Measurements from ENCODE around the gene ADGRD2.

DNA sequence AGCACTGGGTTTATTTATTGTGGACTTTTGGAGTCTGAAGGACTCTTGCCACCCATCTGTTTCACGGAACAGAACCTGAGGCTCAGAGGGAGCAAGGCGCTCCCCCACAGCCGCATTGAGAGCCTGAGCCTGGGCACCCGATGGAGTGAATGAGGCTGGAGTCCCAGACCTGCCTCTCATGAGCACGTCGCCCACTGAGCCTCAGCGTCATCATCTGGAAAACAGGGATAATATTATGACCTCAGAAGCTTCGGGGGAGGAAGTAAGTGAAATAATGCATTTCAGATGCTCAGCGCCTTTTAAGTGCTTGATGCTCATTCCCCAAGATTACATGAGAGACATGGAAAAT, 5.5 kb downstream of the NEK6 start:
- RRBS, result no CpG with 5 or more reads among the region's 9 CpGs

- RRBS, result 2% methylated on average over 9 of the region's 21 CpGs
Observed at GRCh38 chr9:124267035-124268099, 9.6 kb downstream of the NEK6 start.

GRCh38 chr9:124450034-124450688, at the start of gene ADGRD2:
ADGRD2 (plus strand) TSS chr9:124450451.
- RRBS, result 18% methylated on average over 13 of the region's 38 CpGs

- RRBS, result 77% methylated on average over 2 of the region's 12 CpGs
Observed at GRCh38 chr9:124506383-124506952, 731 bp downstream of the NR5A1 start.

- RRBS, result no CpG with 5 or more reads among the region's 2 CpGs
Observed at GRCh38 chr9:124609832-124610389, 102.7 kb upstream of the NR5A1 start.

DNA sequence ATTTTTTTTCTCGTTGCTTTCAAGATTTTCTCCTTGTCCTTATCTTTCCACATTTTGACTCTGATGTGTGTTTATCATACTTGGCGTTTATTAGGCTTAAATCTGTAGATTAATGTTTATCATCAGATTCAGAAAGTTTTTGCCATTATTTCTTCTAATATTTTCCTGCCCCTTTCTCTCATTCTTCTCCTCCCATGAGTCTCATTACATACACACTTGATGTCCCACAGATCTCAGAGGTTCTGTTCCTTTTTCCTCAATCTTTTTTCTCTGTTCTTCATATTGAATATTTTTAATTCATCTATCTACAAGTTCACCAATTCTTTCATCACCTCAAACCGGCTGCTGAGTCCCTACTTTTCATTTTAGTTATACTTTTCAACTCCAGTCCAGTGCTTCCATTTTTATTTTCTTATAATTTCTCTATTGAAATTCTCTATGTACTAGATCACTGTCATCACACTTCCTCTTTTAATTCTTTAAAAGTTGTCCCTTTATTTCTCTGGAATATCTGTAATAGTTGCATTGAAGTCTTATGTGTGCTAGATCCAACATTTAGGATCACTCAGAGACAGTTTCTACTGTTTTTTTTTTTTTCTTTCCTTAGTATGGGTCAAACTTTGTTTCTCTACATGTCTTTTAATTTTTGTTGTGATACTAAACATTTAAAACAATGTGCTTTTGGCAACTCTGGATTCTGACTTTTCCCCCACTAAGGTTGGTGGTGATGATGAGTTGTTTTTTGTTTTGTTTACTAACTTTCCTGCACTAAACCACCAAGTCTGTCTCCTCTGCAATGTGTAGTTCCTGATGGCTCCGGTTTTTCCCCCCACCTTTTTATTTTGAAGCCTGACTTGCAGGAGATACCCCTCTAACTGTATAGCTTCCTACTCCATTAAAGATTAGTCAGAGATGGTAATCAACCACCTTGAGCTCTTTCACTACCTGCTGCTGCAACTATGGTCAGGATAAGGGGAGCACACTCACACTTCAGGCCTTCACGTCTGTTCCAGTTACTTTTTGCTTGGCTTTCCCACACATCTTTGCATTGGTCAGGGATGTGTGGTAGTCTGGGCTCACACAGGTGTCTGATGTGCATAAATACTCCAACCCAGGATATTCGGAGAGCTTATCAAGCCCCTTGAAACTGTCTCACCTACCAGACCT, 63.8 kb downstream of the NR6A1 start:
- RRBS, result no CpG with 5 or more reads among the region's 6 CpGs

GRCh38 chr9:124779239-124780389, 2.7 kb downstream of the OLFML2A start:
- RRBS, result no CpG with 5 or more reads among the region's 9 CpGs

- RRBS, result no CpG with 5 or more reads among the region's 11 CpGs
Observed at GRCh38 chr9:124876657-124877317, 14.9 kb downstream of the ARPC5L start.

GRCh38 chr9:125146257-125146624, 2.9 kb upstream of the SCAI start:
- RRBS, result no CpG with 5 or more reads among the region's 4 CpGs

DNA sequence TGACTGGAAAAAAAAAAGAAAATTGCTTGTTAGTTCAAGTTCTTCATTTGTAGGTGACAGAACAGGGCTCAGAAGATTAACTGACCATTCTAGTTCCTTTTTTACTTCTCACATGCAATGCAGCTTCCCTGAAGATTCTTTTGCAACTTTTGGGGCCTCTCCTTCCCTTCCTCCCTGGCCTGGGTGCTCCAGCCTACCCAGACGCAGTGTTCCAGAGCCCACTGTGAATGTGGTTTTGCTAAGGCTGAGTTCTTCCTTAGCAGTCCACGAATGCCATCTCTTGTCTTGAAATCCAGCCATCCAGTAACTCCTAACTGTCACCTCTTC, 2.4 kb upstream of the GAPVD1 start:
- RRBS, result no CpG with 5 or more reads among the region's 2 CpGs

GRCh38 chr9:125672323-125672692, 34.7 kb downstream of the MAPKAP1 start:
- RRBS, result no CpG with 5 or more reads among the region's 5 CpGs

GRCh38 chr9:125759781-125760237, 12.6 kb downstream of the PBX3 start:
- RRBS, result no CpG with 5 or more reads among the region's 10 CpGs

- RRBS, result no CpG with 5 or more reads among the region's 7 CpGs
Observed at GRCh38 chr9:125786930-125788065, 40.1 kb downstream of the PBX3 start.

- RRBS, result no CpG with 5 or more reads among the region's 5 CpGs
Observed at GRCh38 chr9:125821088-125821762, 74.1 kb downstream of the PBX3 start.

DNA sequence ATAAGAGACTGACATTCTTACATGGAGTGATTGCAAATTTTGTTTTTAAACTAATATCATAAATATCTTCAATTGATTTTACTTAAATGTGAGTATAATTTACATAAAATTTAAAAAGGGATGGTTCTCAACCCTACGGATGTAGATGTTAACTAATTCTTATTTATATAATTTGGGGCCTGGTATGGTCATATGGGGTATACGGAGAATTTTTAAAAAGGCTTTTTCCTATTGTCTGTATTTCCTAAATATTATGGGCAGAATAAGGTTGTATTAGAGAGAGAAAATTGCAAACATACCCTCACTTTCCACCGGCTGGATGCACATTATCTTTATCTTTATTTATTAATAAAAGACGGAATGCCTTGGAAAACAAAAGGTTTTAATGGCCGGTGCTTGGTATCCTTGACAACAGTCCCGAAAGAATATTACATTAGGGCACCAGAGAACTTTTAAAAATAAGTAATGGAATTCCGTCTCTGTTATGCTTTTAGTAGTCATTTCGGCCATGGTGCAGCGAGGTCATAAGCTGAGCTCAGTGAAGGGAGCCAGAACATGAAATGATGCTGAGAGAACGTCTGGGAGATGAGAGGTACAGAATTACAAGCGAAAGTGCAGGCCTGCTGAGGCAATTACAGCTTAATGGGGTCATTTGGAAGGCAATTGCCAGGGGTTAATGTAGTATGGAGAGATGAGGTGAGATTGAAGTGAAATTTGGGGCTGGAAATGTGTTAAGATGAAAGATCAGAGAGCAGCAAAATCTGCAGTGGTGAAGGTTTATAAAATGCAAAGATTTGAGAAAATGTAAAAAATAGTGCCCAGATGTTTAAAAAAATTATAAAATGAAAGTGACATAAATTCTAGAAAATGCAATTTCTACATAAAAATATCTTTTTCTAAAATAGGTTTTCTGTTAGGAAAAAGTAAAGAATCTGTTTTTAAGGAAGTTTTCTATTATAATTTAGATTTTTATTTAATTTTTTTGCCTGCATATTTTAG, 96.3 kb downstream of the PBX3 start:
- RRBS, result 81% methylated on average over 1 of the region's 11 CpGs

DNA sequence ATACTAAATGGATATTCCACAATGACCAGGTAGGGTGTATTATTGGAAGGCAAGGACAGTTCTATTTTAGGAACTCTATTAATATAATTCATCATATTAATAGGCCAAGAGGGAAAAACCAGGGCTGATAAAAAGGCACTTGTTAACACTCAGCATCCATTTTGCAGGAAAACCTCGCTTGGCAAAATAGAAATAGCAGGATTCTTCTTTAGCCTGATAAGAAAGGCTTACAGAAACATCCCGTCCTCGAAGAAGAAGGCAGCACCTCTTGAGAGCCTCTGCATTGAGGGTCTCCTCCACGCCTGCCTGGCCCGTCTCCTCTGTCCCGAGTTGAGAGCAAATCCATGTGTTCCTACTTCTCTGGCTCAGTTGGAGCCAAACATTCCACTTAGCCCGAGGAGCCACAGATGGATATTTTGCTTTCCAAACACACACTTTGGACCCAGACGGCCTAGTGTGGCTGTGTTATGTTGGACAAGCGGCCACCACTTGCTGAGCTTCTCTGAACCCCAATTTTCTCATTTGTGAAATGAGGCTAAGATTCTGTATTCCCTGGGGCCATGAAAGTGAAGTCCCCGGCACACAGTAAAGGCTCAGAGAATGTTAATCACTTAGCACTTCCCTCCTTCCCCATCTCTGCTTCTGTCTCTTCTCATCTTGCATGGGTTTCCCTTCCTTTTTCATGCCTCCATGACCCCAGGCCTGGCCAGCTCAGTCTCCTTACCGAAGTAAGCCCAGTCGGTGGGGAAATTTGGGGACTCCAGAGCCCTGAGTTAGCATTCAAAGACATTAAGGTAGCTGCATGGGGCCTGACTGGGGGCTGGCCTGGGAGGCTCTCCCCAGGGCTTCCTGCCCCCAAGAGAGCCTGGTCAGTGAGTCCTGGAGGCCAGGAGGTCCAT, 181.7 kb upstream of the MVB12B start:
- RRBS, result no CpG with 5 or more reads among the region's 12 CpGs

DNA sequence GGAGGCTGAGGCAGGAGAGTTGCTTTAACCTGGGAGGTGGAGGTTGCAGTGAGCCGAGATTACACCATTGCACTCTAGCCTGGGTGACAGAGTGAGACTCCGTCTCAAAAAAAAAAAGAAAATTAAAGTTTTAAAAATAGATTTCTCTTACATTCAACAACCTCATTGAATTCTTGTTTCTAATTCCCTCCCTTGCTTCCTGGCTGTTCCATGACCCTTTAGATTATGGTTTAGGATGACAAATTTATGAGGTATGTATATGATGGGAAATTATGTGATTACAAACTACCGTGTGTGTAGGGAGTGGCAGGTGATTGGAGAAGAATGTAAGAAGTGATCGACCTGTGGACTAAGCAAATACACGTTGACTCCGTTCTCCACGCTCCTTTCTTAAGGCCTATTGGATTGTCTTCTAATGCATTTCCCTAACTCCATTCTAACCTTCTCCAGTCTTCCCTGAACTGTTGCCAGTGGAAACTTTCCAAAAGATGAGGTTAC, 36.5 kb downstream of the MVB12B start:
- RRBS, result no CpG with 5 or more reads among the region's 7 CpGs

DNA sequence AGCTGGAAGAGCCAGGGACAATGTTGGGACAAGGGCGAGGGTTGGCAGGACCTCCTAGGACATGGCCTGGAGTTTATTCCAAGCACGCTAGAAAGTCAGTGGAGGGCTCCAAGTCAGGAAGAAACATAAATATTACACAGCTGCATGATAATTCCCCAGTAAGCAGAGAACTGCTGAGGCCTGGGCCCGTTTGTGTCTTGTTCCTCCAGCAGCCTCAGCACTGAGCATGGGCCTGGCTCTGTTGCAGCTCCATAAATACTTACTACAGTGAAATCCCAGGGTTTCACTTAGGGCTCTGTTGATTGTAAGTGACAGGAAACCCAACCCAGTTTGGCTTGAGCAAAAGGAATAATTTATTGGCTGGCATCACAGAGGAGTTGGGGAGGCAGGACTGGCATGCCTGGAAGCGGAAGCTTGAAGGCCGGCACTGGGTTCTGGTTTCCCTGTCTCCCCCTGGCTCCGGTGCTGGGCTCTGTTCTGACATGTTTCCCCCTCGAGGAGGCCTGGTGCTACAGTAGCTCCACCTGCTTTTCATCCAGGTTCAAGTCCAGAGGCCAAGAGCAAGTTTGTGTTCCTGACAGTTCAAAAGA, 66.3 kb downstream of the MVB12B start:
- RRBS, result no CpG with 5 or more reads among the region's 7 CpGs

DNA sequence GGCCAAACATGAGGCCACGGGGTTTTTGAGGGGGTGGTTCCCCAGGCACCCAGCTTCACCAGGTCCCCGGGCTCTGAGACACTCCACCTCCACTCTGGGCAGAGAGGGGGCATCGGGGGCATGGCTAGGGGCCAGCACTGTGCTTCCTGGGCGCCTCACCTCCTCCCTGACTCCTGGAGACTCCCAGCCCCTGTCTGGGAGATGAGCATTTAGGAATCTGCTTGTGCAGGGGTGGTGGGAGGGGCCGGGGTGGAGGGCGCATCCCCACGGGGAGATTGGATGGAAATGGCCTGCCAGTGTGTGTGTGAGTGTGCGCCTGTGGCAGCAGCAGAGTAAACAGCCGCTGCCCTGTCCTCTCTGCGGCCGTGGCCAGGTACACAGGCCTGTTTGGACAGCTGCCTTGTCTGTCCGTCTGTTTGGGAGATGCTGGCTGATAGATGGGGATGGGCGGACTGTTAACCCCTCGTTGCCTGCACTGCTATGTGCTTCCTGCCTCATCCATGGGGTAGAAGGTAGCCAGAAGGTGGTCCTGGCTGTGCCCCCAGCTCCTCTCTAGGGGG, 59.9 kb downstream of the LMX1B start:
- RRBS, result no CpG with 5 or more reads among the region's 14 CpGs

GRCh38 chr9:126722991-126723966, 81.6 kb upstream of the ZBTB43 start:
- RRBS, result 4% methylated on average over 19 of the region's 69 CpGs

All from epithelial cell of esophagus (primary cell).